RPMI7951 (cell line): Measurements from ENCODE around the gene ATCAY.

GRCh38 chr19:3453733-3453986 is 26.7 kb downstream of the SMIM24 start:
- RAMPAGE, long total RNA = no peak

GRCh38 chr19:3458532-3459278 is 21.6 kb downstream of the SMIM24 start:
- RAMPAGE, long total RNA = no peak

- RAMPAGE, long total RNA = no peak
Measured at GRCh38 chr19:3465727-3466663, 14.3 kb downstream of the SMIM24 start.

DNA sequence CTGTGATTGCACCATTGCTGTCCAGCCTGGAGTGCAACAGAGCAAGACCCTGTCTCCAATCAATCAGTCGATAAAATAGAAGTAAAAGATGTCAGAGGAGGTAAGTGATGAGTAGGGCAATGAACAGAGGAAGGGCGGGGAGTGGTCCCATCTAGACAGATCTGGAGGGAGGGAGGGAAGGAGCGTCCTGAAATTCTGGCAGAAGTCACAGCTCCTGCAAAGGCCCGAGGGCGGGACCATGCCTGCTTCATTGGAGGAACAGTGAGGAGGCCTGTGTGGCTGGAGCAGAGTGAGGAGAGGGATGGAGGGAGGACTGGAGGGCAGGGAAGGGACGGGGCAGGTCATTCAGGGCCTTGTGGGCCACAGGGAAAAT is 9.6 kb downstream of the SMIM24 start:
- RAMPAGE, long total RNA = no peak

- RAMPAGE, long total RNA = no peak
Measured at GRCh38 chr19:3481670-3482281, 1.5 kb upstream of the SMIM24 start.

DNA sequence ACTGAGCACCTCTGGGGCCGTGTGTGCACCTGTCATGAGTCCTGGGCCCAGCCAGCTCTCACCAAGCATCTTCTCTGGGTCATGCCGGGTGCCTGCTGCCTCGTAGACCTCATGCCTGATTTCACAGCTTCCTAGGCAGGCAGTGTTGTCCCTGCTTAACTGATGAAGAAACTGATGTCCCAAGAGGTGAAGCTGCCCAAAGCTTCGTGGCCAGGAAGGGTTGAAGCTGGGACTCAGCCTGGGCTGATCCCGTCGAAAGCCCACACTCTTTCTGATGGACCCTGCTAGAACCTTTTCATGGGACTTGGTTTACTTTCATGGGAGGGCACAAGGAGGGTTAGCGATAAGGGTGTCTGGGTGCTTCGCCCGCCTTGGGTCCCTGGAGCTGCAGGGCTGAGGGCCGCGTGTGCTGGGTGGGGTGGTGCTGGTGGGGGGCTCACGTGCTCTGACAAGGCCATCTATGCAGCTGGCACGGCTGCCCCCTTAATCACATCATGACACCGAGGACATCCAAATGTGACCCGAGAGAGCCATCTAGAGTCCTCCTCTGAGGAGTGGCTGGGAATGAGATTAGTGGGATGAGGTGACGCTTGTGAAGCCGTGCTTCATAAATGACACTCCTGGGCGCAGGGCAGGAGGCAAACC is 6.3 kb downstream of the FZR1 start:
- RAMPAGE, long total RNA = no peak

GRCh38 chr19:3538380-3538911 is 528 bp upstream of the TEKTIP1 start:
- RAMPAGE, long total RNA = no peak

DNA sequence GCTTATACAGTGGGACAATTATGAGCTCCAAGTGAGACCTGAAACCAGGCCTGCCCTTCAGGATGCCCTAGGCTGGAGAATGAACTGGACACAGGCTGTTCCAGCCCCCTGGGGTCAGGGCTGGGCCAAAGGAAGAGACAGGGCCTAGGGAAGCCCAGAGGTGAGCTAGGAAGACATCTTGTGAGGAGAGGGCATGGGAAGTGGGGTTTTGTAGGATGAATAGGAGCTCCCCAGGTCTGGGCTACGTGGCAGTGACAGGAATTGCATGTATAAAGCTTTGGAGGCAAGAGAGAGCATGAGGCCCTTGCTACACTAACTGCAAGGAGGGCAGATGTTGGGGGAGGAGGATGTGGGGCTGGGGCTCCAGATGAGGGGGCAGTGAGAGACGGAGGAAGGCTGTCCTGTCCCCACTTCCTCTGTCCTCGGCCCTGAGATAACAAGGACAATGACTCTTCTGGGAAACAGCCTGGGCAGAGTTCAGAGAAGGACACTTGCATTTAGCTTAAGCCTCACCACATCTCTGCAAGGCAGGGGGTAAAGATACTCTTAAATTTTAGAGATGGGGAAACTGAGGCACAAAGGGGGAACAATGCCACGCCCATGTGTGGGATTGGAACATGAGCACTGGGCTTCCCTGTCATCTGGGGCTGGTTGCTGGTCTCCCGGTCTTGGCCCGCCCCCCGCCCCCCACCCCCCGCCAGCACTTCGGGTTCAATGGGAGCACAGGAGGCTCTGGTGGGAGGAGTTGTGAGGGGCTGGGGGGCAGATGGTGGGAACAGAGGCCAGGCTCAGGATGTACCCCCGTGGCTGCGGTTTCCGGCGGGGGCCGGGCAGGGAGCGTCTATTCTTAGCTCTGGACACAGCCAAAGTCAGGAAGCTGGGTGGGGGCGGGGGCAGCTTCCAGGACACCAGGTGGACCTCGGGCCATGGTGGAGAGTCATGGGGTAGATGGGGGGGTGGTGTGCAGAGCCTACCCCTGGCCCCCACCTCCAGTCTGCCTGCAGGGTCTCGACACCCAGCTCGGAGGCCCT is 1.7 kb upstream of the TBXA2R start:
- RAMPAGE, long total RNA = no peak

GRCh38 chr19:3626068-3626562 is 475 bp downstream of the CACTIN start:
- RAMPAGE, long total RNA = no peak

DNA sequence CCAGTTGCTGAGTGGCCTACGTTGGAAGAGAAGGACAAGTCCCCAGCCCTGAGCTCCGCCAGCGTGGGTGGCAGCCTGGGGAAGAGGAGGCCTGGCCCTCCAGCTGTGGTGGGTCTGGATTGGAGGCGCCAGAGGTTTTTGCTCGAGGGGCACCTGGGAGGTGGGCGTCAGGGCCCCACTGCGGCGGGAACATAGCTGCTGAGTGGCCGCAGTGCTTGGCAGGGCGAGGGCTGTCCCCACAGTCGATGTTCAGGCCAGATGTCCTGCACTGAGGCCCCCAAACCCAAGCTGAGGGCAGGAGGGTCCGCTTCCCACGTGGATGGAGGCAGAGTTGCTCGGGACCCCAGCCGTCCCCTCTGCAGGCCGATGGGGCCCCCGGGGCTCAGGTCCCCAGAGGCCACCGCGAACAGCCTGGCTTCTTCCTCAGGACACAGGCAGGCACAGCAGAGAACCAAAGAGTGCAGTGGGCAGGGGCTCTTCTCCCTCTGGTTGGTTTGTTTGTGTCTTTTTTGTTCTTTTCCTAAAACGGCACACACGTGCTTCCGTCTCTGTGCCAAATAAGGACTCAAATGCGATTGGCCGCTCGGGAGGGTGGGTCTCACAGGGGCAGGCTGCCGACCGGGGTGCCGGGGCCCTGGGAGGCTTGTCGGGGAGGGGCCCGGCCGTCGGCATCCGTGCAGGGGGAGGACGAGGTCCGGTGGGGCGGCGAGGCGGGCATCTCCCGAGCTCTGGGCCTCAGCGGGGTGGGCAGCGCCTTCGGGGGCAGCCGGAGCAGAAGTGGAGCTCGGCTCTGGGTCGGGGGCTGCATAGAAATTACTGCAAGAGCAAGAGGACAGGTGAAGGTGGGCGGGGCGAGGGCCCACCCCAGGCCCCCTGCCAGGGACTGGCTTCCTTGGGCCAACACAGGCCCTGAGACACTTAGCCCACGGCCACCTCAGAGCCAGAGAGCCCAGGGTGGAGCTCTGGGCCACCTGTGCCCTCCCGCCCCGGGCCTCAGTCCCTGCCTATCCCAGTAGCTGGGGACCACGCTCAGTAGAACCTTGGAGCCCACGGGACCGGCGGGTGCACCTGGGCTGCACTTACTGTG is 6.1 kb upstream of the CACTIN start:
- RAMPAGE, long total RNA = no peak

- RAMPAGE, long total RNA = no peak
Measured at GRCh38 chr19:3644006-3644575, 17.5 kb upstream of the CACTIN start.

DNA sequence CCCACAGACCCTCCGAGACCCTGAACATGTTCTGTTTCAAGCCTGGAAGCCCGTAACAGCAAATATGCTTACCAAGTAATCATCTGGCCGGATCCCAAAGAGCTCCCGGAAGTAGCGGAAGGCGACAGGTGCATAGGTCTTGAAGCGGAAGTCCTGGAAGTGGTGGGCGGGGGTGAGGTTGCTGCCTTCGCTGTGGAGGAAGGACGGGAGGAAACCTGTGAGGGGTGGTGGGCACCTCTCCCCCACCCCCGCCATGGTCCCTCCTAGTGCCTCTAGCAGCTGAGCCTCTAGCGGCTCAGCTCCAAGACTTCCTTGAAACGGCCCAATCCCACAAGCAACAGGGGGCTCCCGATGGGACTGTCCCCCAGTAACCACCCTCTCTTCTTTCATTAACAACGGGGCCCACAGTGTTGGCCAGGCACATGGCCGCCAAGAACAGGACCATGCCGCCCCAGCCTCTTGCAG is 34.3 kb upstream of the CACTIN start:
- RAMPAGE, long total RNA = no peak

GRCh38 chr19:3668168-3668698 is 32.0 kb downstream of the PIP5K1C start:
- RAMPAGE, long total RNA = no peak

DNA sequence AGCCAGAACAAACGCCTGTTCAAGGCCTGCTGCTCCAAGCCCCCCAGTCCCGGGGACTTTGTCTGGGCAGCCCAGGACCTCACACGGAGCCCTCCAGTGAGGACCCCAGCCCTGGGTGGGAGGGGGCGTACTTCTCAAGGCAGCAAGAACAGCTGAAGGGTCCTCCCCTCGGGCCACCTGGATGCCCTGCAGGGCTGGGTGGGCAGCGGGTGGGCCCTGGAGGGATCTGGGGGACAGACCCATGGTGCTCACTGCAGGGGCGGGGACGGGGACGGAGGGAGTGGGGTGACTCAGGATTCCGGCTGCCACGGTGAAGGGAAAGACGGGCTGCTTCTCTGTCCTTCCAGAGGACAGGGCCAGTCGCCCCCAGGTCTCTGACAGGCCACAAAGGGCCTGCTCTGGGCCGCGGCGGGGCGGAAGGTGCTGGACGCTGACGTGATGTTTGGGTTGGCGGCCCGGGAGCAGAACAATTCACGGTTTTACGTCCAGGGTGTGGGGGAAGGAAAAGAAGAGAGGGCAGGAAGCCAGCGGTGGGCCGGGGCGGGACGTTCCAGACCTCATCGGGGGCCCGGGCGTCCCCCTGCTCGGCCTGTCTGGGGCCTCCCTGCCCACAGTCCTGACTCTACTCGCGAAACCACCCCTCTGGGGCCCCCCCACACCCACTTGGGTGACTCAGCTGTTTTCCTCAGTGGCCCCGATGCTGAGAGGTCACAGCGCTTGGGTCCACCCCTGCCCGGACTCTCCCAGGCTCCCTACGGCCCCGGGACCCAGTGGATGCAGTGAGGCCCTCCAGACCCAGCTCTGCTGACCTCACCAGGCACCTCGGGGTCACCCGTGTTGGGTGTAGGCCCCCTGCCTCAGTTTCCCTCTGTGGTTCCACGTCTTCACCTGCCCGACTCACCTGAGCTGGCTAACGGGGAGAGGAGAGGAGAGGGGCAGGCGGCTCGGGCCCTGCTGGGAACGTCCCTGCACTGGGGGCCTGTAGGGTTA is 29.4 kb downstream of the PIP5K1C start:
- RAMPAGE, long total RNA = no peak

DNA sequence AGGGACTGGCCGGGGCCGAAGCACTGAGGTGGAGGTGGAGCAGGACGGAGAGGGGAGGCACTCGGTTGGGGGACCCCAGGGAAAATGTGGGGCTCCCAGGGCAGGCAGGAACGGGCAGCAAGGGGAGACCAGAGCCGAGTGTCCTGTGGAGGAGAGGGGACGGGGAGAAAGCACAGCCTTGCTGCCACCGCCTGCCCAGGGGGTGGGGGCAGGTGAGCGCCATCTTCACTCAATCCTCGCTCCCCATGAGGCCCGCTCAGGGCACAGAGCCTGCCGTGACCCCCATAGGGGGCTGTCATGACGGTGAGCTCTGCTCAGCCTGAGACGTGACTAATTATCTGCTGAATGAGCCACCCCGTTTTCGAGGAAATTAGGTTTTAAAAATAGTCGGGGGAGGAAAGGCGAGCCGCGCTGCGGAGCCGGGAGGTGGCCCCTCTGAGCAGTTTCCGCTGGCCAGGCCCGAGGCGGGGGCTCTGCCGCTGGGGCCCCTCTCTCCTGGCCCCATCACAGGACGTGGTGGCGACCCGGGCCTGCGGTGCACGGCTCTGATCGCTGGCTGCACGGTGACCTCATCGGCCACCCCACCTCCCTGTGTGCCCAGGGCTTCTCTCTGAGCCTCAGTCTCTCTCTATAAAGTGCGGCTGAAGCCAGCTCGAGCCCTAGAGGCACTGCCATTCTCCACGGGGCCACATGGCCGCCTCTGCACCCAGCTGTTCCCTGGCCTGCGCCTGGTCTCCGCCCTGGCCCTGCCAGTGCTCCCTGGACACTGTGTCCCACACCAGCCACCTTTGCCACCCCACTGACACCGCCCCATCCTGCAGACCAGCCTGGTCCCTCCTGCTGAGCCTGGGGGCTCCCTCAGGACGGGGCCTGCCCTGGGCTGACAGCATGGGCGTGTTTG is 28.5 kb downstream of the PIP5K1C start:
- RAMPAGE, long total RNA = no peak

DNA sequence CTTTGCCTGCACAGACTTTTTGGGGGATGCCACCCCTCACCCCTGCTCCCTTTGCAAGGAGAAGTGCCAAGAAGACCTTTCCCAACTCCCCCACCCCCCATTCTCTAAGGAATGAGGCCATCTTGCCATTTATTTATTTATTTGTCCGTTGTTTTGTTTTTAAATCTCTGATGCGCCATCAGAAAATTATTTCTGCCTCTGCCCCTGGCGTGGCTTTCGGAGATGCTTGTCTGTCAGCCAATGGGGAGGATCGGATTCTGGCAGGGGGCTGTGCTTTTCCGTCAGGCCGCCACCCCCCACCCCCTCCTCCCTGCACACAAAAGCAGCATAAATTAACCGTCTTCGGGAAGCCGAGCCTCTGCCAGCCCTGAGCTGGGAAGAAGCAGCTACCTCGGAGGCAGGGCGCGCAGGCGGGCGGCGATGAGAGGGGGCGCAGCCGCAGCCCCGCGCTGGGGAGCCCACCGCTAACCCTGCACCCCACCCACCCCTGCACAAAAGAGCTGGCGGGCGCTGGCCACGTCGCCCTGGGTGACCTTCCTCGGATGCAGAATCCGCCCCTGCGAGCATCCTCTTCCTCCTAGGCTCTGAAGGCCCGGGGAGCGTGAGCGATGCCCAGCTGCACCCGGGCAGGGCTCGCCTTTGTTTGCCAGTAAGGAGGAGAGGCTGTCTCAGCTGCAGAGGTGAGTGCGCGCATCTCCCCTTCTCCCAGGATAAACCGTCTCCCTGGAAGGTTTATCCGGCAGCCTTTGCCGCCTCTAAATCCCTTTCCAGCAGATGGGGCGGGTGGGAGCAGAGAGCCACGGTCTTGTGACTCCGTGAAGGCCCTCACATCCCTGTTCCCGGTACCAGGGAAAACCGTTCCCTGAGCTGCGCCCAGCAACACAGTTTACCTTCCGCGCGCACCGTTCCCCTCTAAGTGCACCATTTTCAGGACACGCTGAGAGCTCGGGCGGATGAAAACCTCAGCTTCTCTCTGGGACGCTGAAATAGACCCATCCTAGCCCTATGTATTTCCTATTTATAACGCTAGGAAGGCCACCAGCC is at the start of gene ATCAY:
Gene ATCAY (plus strand): TSS at position 357 of the 1,044 bp plus-strand sequence.
- RAMPAGE, long total RNA = no peak

GRCh38 chr19:3976840-3977378 is 6.0 kb upstream of the DAPK3 start:
- RAMPAGE, long total RNA = no peak

DNA sequence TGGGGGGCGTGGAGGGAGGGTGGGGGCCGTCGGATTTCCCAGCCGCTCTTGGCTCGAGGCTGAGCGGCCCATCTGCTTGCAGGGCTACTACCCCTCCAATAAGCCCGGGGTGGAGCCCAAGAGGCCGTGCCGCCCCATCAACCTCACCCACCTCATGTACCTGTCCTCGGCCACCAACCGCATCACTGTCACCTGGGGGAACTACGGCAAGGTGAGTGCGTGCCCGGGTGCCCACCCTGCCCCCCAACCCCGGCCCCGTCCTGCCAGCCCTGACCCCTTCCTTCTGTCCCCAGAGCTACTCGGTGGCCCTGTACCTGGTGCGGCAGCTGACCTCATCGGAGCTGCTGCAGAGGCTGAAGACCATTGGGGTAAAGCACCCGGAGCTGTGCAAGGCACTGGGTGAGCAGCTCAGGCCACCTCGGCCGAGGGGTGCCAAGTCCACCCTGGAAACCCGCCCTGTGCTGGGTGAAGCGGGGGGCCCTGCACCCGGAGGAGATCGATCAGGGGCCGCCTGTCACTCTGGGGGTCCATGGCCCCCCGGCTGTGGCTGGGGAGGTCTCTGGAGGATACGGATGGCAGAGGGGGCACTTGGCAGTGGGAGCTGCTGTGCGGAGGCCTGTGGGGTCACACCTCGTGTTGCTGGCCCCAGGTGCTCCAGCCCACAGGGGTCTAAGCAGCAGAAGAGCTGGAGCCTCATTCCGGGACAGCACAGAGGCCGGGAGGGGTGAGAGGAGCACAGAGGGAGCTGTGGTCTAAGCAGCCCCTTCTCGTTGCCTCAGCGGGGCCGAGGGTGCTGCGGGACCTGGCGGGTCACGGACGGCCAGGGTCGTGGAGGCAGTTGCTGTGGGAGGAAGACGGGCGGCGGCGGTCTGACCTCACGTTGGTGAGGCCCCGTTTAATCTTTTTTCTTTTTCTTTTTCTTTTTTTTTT is 21.4 kb downstream of the PIAS4 start:
- RAMPAGE, long total RNA = no peak

DNA sequence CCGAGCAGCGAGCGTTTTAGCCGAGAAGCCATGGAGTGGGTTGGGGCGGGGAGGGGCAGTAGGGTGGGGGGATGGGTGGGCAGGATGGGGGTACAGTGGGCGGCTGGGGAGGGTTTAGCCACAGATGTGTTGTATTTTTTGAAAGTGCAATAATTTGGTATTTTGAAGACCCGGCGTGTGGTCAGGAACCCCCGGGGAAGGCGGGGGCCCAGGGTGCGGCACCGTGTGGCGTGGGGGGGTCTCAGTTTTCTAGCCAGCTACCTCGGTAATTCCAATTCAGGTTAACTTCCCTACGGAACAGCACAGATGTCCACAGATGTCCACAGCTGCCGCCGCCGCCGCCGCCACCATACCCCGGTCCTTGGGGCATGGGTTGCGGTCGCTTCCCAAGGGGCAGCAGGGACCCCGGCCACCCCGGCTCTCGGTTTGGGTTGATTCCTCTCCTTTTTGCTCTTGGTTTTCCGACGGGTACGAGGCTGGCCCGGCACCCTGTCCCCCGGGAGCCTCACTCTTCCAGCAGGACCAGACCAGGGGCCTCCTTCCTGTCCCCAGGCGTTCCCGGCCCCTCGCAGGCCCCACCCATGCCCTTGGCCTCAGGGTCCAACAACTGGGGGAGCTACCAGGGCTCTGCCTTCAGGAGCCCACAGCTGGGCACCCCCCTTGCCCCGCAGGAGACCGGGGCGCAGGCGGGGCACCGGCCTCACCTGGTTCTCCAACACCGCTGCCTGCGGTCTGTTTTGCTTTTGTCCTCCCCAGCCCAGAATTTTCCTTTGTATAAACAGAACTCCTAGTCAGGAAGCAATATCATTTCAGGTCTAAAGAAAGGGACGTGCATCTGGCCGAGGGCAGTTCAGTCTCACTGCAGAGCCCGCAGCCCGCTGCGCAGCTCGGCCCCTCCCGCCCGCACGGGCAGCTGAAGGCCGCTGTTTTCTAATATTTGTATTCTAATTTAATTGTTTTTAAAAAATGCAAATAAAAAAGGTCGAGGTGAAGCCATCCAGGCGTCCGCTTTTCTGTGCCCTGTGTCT is 28.0 kb downstream of the ZBTB7A start:
- RAMPAGE, long total RNA = no peak

DNA sequence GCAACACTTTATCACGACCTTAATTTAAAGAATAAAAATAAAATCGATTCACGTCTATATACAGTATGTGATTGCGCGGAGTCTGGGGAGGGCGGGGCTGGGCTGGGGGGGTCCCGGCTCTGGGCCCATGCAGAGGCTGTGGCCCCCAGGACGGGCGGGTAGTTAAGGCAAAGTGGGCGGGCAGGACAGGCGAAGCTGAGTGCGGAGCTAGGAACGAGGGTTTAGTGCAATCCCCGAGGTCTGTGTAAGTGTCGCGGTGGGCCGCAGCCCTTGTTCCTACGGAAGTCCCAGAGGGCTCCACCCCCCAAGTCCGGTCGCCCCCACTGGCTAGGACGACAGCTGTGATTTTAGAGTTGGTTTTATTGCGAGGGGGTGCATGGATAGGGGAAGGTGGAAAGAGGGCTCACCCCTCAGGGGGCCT is 21.8 kb downstream of the ZBTB7A start:
- RAMPAGE, long total RNA = no peak